ENCODE measurements around a stretch of chr4.

GRCh38 chr4:6885858-6886738 is 23.5 kb upstream of the TBC1D14 start:
- PRO-cap: no peak

DNA sequence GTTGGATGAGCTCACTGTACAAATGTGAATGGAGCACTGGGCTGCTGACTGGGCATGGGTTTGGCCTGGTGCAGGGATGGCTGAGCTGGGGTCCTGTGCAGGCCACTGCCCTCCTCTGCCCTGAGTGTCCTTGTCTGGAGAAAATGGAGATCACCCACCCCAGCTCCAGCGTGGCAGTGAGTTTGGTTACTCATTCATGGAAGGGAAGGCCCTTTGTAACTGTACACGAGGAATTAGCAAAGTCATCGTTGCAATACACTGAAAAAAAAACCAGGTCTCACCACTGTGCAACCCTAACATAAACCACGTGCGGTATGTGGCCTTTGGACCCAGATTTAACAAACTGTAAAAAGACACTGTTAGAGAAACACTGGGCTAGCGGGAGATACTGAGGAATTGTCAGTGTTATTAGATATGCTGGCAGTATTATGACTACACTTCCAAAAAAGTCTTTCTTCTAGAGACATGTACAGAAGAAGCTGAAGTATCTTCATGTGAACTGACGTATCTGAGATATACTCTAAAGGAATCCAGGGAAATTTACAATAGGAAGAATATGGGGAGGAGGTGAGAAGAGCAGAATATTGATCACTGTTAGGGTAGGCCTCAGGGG is 16.0 kb upstream of the TBC1D14 start:
- PRO-cap: no peak

GRCh38 chr4:6938202-6938980 is 28.8 kb downstream of the TBC1D14 start:
- PRO-cap: no peak

- PRO-cap: no peak
These were observed 30.5 kb downstream of the TBC1D14 start for GRCh38 chr4:6939825-6940808.

GRCh38 chr4:6955403-6956041 is 45.9 kb downstream of the TBC1D14 start:
- PRO-cap: no peak

DNA sequence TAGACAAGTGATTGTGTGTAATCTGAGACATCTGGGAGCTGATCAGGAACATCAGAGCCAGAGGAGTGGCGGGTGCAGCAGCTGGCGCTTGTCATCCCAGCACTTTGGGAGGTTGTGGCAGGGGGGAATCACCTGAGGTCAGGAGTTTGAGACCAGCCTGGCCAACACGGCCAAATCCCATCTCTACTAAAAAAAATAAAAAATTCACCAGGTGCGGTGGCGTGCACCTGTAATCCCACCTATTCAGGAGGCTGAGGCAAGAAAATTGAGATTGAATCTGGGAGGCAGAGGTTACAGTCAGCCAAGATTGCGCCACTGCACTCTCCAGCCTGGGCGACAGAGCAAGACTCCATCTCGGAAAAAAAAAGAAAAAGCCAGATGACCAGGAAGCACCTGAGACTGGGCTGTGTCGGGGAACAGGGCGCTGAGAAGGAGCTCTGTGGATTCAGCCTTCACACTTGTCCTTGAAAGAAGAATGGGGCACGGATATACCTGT is 39.1 kb downstream of the CCDC96 start:
- PRO-cap: no peak

- PRO-cap: no peak
These were observed 11.7 kb downstream of the GRPEL1 start for GRCh38 chr4:7056129-7056674.

DNA sequence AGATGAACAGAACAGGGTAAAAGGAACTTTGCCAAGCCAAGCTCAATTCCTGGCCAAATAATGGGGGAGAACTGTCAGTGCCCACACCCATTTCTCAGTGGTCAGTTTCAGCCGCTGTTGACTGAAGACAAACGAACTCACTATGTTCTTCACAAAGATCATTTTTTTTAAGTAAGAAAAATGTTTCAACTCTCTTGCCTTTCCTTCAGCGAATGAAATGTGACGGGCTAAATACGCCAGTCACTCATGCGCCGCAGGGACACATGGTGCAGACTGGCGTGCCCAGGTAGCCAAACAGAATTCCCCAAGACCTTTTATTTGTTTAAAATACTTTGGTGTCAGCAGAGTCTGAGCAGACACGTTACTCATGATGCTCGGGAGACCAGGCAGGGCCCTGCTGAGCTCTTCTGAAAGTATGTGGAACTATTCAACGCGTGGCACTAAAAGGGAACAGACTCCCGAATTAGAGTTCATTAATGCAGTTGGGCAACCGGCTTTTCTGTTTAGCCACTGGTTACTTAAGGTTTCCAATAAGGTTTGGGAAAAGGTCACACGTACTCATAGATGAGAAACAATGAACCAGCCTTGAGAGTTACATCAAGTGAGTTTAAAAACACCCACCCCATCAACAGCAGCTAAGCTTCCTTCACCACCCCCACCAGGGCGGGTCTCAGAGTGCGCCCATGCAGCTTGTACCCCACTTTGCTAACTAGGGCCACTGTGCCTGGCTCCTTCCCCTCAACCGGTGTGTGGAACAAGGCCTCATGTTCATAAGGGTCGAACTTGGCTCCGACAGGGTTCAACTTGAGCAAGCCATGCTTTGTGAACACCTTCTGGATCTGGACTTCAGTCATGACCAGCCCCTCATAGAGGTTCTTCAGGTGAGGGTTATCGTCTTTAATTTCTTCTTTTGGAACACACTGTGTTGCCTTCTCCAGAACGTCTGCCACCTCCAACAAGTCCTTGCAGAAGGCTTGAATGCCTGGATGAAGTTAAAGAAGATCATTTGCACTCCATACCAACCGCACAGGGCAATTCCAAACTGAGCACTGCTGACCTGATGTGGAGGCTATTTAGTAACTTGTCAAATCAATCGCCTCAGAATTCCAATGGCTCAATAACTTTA is 7.3 kb downstream of the GRPEL1 start:
- PRO-cap: no peak

- PRO-cap: no peak
These were observed 52.5 kb upstream of the GRPEL1 start for GRCh38 chr4:7120205-7120831.

DNA sequence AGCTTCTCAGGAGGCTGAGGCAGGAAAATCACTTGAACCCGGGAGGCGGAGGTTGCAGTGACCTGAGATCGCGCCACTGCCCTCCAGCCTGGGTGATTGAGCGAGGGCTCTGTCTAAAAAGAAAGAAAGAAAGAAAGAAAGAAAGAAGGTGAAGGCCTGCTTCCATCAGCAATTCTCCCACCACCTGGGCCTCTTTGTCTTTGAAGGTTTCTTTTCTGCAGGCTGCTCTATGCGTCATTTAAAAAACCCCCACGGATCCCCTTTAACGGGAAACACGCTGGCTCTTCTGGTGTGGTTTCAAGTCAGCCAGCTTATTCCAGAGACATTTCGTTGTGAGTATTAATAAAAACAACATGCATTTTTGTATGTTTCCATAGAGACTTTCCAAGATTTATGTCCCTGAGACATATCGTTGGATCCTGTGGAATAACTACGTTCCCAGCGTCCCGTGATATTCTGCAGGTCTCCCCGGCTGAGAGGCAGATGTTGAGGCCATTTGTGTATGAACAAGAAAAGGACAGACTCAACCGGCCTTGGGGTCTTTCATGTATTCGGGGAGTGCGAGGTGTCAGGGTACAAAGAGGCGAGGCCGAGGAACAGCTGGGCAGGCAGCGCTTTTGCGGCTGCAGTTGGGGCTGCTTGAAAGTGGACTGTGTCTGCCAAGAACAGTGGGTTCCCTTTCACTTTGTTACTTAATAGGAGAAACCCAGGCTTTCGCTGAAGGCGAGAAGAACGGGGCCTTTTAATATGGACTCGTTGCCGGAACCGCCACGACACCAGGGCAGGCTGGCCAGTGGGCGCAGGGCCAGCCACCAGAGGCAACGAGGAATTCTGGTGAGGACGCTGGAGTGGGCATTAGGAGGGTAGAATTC is 58.0 kb downstream of the SORCS2 start:
- PRO-cap: no peak

DNA sequence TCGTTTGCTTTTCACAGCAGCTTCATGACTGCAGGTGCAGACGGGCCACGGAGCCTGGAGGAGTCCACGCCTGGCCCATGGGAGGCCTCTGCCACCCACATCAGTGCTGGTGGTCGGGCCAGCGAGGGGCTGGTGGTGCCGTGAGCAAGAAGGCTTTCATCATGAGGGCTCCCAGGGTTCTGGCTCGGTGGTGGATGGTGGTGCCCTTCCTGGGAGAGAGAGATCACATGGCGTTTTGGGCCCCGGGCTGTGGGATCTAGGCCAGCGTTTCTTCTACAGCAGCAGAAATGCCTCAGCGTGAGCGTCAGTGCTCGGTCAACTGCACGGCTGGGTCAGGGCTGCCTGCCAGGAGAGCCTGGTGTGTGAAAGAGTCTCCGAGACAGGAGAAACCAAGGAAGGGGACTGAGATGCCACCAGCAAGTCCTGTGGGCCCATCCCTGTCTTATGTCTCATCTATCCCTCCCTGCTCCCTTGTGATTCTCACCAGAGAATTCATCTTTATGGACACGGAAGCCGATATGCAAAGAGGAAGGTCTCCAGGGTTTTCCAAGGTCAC is 99.0 kb downstream of the SORCS2 start:
- PRO-cap: no peak

- PRO-cap: no peak
These were observed 45.1 kb downstream of the PSAPL1 start for GRCh38 chr4:7389738-7389941.

DNA sequence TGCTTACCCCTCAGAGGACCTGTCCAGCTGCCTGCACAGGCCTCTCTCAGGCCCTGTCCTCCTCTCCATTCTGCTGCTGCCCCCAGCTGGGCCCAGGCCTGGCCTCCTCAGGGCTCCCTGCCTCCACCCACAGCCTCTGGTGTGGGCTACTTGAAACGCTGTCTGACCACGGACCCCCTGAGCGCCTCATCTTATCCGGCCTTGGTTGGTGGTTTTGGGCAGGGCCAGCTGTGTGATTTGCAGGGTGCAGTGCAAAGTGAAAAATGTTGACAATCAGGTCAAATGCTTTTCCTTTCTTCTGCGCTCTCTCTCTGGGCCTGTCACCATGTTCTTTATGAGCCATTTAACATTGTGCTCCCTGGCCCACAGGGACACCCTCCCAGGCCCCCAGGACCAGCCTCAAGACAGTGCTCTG is 217.9 kb upstream of the PSAPL1 start:
- PRO-cap: no peak

DNA sequence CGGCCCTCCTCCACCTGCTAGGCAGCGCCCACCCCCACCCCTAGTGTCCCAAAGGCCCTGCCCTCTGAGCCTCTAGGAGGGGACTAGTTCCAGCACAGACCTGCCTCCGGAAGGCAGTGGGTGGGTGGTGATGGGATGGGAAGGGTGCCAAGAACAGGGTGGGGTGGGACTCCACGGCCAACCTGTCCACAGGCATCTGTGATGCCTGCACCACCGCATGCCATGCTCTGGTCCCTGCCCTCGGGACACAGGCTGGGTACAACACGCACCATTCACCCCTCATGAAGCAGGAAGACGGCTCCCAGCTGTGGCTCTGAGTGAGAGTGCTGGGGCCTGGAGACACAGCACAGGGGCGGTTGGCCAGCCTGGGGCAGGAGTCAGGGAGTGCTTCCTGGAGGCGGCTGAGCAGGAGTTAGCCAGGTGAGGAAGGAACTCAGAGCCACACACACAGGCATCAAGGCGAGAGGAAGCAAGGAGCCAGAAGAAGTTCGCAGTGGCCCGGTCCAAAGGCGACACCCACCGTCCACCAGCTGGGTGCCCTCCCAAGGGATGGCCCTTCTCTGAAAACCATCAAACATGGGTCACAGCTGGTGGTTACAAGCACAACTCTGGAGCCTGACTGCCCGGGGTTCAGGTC is 243.2 kb upstream of the PSAPL1 start:
- PRO-cap: no peak

DNA sequence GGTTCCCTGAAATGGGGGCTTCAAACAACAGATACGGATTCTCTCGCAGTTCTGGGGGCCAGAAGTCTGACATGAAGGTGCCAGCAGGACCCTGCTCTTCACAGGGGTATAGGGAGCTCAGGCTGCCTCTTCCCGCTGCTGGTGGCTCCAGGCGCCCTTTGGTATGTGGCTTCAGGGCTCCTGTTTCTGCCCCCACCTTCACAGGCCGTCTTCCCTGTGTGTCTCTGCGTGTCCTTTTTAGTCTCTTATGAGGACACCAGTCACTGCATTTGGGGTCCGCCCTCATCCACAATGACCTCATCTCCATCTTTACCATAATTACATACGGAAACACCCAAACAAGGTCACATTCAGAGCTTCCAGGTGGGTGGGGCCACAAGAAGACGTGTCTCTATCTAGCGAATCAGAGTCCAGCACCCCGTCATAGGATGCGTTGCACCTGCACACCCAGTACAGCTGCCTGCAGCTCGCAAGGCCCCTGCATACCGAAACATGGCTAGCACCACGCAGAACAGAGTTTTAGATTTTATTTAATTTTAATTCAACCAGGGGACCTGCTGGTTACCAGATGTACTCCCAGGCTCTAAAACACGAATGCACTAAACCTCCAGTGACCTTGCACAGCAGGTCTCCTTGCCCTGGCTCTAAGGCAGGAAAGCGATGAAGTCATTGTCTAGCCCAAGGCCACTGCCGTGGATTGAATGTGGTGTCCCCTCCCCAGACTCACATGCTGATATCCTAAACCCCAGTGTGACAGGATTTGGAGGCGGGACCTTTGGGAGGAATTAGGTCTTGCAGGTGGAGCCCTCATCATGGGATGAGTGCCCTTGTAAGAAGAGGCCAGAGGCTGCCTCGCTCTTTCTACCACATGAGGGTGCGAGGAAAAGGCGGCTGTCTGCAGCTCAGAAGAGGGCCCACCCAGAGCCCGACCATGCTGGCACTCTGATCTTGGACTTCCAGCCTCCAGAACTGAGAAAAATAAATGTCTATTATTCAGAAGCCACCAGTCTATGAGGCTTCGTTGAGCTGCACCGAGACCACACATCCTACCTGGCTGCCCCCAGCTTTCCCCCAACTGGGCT is 30.3 kb downstream of the ABLIM2 start:
- PRO-cap: no peak

GRCh38 chr4:8165755-8165978 is 7.1 kb upstream of the ABLIM2 start:
- PRO-cap: no peak

GRCh38 chr4:8204666-8205567 is 5.8 kb downstream of the SH3TC1 start:
- PRO-cap: no peak

DNA sequence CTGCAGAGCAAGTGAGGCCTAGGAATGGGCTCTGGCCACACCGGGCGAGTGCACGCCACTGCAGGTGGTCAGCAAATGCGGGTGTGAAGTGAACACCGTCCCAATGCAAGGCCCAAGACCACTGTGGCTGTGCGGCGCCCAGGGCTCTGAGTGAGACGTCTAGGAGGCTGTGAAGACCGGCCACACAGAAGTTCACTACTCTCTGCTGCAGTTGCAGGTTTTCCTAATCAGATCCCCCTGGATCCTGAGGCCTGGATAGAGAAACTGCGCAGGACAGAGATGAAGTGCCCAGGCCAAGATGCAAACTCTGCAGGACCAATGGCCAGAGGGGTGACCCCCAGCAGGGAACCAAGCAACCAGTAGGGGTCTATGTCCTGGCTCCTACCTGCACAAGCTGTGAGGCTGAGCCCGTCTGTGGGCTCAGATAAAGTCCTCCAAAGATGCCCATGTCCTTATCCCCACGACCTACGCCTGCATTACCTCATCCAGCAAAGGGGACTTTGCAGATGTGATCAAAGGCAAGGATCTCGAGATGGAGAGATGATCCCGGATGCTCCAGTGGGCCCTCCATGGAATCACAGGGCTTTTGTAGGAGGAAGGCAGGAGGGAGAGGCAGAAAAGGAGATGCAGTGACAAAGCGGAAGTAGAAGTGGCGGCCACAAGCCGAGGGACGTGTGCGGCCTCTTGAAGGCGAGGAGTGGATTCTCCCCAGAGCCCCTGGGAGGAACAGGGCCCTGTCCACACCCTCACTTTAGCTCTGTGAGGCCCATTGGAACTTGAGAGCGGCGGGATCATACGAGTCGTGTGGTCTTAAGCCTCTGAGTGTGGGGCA is 9.8 kb downstream of the SH3TC1 start:
- PRO-cap: no peak

GRCh38 chr4:8243780-8244612 is 25.6 kb upstream of the HTRA3 start:
- PRO-cap: no peak

- PRO-cap: no peak
These were observed 15.4 kb upstream of the HTRA3 start for GRCh38 chr4:8254099-8254596.